Epithelial cell of proximal tubule (primary cell): Measurements from ENCODE around the gene FAM174A.

- RAMPAGE, long total RNA = no peak
- RRBS = no CpG with 5 or more reads among the region's 11 CpGs
Observed at GRCh38 chr5:95770973-95772093, 40.2 kb downstream of the RHOBTB3 start.

DNA sequence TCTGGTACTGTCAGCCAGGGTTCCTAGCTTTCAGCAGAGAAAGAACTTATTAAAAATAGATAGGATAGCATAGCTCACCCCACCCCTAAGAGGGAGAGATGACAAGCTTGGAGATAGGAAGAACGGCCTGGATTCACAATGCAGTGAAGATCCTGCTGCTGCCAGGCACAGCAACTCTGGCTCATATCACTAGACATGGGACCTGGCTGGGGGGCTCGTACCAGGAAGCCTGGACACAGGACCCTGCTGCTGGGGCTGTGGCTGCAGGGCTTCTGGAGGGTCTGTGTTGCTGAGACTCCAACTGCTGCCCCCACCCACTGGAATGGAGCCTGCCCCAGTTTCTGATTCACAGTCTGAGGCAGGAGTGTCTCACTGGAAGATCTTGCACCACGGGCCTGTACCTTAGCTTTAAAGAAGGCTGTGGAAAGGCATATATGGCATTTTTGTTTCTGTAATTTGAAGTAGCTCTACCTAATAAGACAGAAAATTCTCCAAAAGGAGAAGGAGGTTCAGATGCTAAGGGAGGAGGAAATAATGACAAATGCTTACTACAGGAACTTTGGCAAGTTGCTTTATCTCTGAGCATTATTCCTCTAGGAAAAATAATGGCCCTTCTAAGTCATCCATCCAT lies 31.0 kb upstream of the GLRX start:
- RAMPAGE, long total RNA = no peak
- RRBS = no CpG with 5 or more reads among the region's 3 CpGs

DNA sequence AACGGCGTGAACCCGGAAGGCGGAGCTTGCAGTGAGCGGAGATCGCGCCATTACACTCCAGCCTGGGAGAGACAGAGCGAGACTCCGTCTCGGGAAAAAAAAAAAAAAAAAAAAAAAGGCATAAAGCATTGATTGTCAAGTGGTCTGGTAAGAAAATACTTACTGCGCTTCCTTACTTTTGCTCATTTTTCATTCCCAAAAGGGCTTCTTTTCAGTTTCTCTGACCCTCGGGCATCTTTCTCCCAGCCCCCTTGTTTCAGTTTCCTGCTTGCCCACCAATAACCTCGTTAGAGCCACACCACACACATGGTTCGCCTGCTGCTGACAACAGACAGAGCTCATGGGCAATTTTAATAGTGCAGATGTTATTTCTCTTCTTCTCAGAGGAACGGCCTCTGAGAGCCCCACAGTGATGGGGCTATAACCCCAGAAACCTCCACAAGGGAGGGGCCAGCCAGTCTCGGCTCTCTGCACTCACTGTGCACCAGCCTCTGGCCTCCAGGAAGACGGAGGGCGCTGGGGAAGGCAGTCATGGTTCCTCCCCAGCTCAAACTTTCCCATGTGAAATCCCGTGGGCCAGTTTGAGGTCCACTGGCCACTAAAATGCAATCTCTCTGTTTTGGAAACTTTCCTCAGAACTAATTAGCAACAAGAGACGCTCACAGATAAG lies 55.6 kb upstream of the GLRX start:
- RAMPAGE, long total RNA = no peak
- RRBS = no CpG with 5 or more reads among the region's 20 CpGs

- RAMPAGE, long total RNA = no peak
- RRBS = no CpG with 5 or more reads among the region's 9 CpGs
Observed at GRCh38 chr5:95887920-95889158, 65.8 kb upstream of the GLRX start.

DNA sequence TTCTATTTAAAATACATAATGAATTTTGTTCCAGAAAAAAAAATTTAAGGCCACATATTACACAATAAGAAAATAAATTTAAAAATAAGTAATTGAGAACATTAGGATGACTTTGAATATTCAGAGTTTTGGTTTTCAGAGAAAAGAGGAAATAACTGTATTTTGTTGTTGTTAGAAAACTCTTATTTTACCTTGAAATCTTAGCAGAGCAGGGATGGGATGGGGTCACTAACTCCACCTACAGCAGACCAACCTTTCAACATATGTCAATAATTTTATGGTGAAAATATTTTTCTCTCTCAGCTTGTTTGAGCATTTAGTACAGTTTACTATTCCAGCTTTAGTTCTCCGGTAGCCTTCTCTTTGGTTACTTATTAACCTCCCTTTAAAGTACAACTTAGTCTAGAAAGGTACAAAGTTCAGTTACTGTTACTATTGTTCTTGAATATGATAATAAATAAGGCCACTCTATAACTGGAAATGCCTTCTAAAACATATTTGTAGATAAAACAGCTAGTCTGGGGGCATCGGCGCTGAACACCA lies 233.4 kb downstream of the PCSK1 start:
- RAMPAGE, long total RNA = no peak
- RRBS = no CpG with 5 or more reads among the region's 3 CpGs

- RAMPAGE, long total RNA = no peak
- RRBS = 6% methylated on average over 6 of the region's 43 CpGs
Observed at GRCh38 chr5:96431984-96432922, 795 bp downstream of the PCSK1 start.

GRCh38 chr5:96537161-96537847 lies 104.3 kb upstream of the PCSK1 start:
- RAMPAGE, long total RNA = no peak
- RRBS = no CpG with 5 or more reads among the region's 4 CpGs

GRCh38 chr5:96565881-96566487 lies 96.2 kb upstream of the CAST start:
- RAMPAGE, long total RNA = no peak
- RRBS = no CpG with 5 or more reads among the region's 6 CpGs

GRCh38 chr5:96627538-96628019 lies 34.6 kb upstream of the CAST start:
- RAMPAGE, long total RNA = no peak
- RRBS = no CpG with 5 or more reads among the region's 4 CpGs

DNA sequence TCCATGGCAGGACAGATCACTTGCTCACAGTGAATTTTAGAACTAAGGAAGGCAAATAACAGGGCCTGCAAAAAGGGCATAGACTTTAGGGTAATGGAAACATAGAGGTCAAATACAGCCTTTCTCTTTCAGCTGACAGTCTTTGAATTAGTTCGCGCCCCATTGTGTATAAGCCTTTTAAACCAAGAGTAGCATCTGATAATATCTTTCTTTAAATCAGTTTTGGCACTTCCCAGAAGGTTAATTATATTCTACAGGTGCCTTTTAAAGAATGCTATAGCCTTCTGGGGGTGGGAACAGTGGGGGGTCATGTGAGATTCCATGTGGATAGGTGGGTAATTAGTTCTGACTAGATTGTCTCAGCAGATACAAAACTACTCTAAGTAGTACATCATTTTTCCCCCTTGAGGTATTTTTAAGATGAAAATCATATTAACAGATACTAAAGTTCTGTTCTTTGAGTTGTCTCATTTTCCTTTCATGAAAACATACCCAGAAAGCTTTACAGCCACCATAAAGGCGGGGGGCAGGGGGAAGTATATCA lies 4.4 kb downstream of the CAST start:
- RAMPAGE, long total RNA = no peak
- RRBS = no CpG with 5 or more reads among the region's 3 CpGs

GRCh38 chr5:96821282-96821706 lies 13.5 kb upstream of the ERAP1 start:
- RAMPAGE, long total RNA = no peak
- RRBS = no CpG with 5 or more reads among the region's 2 CpGs

- RAMPAGE, long total RNA = no peak
- RRBS = no CpG with 5 or more reads among the region's 14 CpGs
Observed at GRCh38 chr5:96876970-96877695, 833 bp downstream of the ERAP2 start.

DNA sequence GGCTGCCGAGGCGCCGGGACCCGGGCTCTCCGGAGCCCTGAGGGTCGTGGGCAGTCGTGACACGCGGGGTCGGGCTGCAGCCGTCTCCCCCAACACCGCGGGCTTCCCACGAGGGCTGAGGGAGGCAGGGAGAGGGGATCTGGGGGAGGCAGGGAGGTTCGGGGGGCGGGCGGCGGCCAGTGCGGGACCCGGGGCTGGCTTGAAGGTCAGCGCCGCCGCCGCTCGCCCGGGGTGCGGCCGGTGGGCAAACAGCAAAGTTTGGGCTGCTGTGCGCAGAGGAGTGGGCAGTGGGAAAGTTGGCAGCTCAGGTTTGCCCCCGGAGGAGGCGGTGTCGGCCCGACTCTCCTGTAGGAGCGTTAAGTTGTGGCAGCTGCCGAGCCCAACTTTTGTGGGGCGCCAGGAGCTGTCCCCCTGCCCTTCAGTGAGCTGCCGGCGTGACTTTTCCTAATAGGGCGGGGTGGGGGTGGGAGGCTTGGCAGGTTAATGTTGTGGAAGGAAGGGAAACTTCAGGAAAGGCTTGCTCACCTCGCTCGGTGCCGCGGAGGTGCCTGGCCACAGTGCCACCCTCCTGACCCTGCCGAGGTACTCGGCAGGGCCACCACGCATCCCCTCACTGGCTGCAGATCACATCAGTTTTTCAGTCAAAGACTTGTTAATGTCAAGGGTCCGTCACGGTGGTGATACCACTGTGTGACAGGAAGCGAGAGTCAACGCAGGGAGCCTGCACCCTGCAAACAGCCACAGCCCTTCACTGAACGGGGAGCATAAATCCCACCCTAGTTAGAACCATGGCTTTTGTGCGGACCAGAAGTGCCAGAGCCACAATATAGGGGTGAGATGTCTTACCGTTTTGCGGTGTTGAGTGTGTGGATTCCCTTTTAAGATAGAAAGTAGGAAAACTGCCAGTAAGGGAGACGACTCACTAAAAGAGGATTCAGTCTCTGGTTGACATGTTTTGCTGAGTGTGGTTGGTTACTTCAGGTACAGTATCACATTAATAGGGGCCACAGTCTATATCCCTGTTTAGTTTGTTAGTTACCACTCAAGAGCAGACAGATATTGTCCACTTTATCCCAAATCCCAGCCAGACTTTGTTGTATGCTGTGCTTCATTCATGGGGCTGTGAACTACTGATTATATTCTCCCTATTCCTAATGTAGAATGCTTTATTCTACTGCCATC lies 693 bp downstream of the LNPEP start:
- RAMPAGE, long total RNA = no peak
- RRBS = 1% methylated on average over 17 of the region's 55 CpGs

GRCh38 chr5:98109360-98109980 lies 664.0 kb upstream of the RGMB start:
- RAMPAGE, long total RNA = no peak
- RRBS = no CpG with 5 or more reads among the region's 3 CpGs

DNA sequence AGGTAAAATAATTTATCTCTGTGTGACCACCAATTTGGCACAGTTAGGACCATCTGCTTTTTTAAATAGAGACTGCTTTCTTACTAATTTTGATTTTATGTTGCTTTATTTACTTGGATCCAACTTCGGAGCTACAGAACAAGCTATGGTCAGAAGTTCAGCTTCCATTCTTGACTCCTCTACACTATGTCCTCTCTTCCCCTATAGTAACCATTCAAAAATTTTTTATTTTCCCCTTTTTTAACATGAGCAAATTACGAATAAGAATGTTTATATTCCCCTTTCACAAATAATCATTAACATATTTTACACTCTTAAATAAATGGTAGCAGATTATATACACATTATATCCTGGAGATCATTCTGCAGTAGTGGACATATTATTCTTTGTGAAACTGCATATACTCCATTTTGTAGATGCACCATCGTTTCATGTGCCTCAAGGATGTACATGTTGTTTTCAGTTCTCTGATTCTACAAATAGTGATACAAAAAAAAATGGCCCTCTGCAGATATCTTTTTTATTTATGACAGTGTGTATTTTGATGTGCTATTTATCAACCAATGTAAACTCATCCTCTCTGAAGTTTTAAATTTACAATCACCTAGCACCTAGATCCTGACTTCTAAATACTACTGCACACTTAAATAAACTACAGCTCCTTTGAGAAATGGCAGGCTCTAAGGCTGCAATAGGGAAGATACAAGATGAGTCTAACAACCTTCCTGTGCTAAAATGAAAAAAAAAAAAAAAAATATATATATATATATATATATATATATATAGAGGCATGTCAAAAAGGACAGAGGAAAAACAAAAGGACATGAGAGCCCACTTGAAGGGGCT lies 18.2 kb downstream of the CHD1 start:
- RAMPAGE, long total RNA = no peak
- RRBS = no CpG with 5 or more reads among the region's 3 CpGs

GRCh38 chr5:98933106-98934330 lies 4.7 kb upstream of the CHD1 start:
- RAMPAGE, long total RNA = no peak
- RRBS = no CpG with 5 or more reads among the region's 11 CpGs

DNA sequence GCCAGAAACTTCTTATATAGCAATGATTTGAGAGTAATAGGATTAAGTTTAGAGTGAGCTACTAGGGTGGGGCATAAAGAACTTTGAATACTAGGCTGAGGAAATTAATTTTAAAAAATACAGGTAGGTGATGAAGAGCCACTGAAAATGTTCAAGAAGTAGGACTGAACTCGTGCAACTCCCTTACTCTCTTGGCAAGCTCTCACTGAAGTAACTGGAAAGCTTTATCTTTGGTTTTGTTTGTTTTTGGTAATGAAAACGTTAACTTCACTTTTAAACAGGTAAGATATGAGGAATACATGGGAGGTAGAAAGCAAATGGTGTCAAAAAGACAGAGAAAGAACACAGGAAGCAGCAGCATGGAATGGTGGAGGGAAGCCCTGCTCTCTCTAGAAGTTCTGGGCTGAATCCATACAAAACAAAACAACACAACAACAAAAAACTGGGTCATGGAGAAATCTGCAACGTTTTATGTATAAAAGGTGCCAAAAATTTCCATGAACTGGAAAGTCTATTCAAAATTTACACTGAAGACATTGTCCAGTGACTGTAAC lies 91.1 kb upstream of the CHD1 start:
- RAMPAGE, long total RNA = no peak
- RRBS = no CpG with 5 or more reads among the region's 3 CpGs

GRCh38 chr5:100535138-100536028 lies at the start of gene FAM174A:
Gene FAM174A, plus strand, starts transcription at chr5:100535374.
- RAMPAGE, long total RNA = no peak
- RRBS = 2% methylated on average over 14 of the region's 64 CpGs

GRCh38 chr5:100536029-100536392 lies 837 bp downstream of the FAM174A start:
- RAMPAGE, long total RNA = no peak
- RRBS = no CpG with 5 or more reads among the region's 1 CpG

- RAMPAGE, long total RNA = no peak
Observed at GRCh38 chr5:100575767-100576139, 40.6 kb downstream of the FAM174A start.